HL-60 (cell line): ENCODE measurements around the gene MYNN.

- RRBS, result no CpG with 5 or more reads among the region's 5 CpGs
Observed at GRCh38 chr3:168070855-168071629, 24.7 kb downstream of the GOLIM4 start.

DNA sequence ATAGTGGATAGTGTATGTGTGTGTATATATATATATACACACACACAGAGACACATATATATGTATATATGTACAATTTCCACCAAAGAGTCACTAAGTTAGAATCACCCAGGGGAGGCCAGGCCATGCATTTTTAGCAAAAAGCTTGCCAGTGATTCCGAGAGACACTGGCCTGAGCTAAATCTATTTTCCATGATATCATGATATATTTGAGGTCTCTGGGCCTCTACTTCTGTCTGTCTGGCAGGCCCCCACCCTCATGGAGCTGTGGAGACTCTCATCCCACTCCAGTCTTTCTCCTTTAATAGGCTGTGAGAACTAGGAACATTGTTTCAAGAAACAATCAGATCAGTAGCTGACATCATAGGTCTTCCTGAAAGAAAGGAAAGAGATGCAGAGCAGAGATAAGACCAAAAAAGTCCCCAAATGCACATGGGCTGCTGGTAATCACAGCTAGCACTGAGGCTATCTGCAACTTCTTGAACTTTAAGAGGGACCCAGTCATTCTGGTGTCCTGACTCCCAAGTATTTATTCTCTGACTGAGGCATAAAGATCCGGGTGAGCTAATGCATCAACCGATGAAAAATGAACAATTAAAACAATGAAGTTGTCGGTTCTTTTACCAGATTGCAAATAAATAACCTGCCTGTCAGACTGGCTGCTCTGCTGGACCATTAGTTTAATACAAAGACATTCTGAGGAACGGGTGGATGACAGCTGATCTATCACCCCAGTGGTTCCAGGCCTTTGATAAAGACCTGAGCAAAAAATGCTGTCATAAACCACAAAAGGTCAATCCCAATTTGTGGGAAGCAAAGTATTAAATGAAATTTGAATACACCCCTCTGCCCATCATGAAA, 780.7 kb upstream of the GOLIM4 start:
- RRBS, result no CpG with 5 or more reads among the region's 5 CpGs

DNA sequence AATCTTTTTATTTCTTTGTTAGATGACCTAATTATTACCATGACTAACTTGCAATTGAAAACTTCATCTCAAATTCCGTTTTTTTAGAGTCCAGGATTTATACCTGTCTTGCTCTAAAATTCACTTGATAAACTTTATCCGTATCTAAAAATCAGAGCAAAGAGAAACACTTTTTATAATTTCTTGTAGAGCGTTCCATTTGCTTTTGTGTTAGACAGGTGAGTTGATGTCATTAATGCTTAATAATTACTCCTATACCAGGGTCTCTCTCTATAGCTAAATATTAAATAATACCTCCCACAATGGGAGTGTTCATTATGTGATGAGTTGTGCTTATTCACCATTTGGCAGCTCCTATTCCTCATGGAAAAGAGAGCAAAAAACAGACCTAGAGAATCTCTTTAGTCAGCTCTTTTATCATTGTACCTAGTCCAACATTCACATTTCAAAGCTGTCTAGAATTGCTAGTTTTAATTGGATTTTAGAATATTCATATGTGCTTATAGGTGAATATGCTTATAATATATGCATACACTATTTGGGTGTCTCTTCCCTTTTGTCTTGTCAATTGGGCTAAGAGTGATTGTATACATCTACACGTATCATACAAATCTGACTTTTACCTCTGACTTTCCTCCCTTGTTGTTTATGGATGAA, 522.2 kb downstream of the MECOM start:
- RRBS, result no CpG with 5 or more reads among the region's 4 CpGs

DNA sequence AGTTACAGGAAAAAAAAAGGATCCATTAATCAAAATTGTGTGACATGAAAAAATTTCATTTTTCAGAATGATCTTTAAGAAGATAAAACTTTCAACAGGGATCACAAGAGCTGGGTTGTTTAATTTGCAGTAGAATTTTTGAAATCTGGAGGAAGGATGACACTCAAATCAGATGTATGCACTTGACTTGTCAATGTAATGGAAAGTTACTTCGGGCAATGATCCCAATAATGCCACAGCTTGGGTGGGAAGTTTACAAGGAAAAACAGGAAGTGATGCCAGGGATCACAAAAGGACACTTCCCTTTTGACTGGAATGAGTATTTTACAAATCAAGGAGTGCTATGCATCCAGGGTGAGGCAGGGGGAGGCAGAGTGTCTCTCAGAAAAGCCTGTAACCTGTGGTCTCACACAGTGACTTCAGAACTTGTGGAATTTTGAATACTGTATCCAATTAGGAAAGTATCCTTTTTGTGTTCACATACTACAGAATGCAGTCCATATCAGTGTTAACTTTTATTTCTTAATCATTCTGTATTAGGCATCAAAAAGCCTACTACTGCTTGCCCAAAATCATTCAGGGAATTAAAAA, 445.2 kb downstream of the MECOM start:
- RRBS, result no CpG with 5 or more reads among the region's 1 CpG

- RRBS, result no CpG with 5 or more reads among the region's 6 CpGs
Observed at GRCh38 chr3:169227718-169228323, 435.7 kb downstream of the MECOM start.

GRCh38 chr3:169288368-169289103, 375.0 kb downstream of the MECOM start:
- RRBS, result no CpG with 5 or more reads among the region's 9 CpGs

- RRBS, result no CpG with 5 or more reads among the region's 1 CpG
Observed at GRCh38 chr3:169297085-169297460, 366.4 kb downstream of the MECOM start.

DNA sequence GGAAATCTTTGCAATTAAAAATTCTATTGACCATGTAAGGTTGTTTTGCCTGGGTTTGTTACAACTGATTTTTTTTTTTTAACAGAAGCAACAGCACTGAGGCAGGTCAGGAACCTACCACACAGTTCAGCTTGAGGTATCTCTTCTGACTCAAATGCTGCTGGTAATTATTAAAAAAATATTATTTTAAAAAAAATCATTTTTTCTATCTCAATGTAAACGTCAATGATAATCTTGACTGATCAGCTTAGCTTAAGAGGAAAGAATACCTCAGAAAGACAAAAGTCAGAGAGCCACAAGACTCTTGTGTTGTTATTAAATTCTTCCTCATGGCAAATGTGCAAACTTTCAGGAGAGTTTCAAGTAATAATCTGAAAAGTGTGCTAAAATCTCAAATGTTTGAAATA, 366.0 kb downstream of the MECOM start:
- RRBS, result no CpG with 5 or more reads among the region's 1 CpG

GRCh38 chr3:169669020-169669542, 5.6 kb upstream of the MECOM start:
- RRBS, result 4% methylated on average over 5 of the region's 39 CpGs

DNA sequence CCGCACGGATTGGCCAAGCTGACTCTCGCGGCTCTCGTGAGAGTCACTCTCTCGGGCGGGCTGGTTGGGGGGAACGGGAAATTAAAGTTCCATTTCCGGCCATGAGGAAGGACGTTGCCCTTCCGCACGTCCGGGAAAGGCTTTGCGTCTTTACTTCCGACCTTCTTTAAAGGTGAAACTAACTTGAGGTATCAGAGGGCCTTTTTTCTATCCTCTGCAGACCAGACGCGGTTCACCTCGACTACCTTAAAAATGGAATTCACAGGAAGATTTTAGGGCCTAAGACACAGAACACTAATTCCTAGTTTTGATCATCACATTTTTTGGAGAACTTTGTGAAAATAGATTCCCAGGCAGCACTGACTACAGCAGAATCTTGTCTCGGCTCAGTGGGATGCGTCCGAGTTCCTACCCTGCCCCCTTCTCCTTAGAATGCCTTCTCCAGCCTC, 4.2 kb downstream of the ACTRT3 start:
- RRBS, result no CpG with 5 or more reads among the region's 21 CpGs

- RRBS, result 6% methylated on average over 10 of the region's 52 CpGs
Observed at GRCh38 chr3:169772559-169773510, at the start of gene MYNN. TSS of gene MYNN (plus strand) at chr3:169773396.

GRCh38 chr3:170040197-170040738, 2.5 kb downstream of the GPR160 start:
- RRBS, result no CpG with 5 or more reads among the region's 13 CpGs

DNA sequence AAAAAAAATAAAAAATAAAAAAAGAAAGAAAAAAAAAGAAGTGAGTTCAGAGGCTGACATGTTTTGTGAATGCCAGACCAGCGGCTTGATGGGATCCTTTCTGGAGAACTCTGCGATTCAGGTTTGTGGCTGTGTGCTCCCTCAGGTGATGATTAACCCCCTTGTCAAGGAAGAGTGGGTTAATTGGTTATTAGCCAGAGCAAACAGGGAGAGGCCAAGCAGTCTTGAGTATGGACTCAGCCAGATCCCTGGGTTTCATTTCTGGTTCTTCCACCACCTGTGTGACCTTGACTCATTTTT, 7.7 kb downstream of the GPR160 start:
- RRBS, result no CpG with 5 or more reads among the region's 2 CpGs

- RRBS, result no CpG with 5 or more reads among the region's 1 CpG
Observed at GRCh38 chr3:170046438-170046700, 8.6 kb downstream of the GPR160 start.

DNA sequence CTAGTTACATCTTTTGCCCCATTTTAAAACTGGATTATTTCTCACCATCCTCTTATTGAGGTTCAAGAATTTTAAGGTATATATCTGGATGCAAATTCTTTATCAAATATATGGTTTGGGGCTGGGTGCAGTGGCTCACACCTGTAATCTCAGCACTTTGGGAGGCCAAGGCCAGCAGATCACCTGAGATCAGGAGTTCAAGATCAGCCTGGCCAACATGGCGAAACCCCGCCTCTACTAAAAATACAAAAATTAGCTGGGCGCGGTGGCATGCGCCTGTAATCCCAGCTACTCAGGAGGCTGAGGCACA, 13.5 kb downstream of the GPR160 start:
- RRBS, result no CpG with 5 or more reads among the region's 5 CpGs

DNA sequence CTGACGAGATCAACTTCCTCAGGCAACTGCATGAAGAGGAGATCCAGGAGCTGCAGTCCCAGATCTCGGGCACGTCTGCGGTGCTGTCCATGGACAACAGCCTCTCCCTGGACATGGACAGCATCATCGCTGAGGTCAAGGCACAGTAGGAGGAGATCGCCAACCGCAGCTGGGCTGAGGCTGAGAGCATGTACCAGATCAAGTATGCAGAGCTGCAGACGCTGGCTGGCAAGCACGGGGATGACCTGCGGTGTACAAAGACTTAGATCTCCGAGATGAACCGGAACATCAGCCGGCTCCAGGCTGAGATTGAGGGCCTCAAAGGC, 77.4 kb downstream of the CLDN11 start:
- RRBS, result no CpG with 5 or more reads among the region's 13 CpGs

- RRBS, result no CpG with 5 or more reads among the region's 4 CpGs
Observed at GRCh38 chr3:171013669-171014363, 12.7 kb downstream of the SLC2A2 start.

DNA sequence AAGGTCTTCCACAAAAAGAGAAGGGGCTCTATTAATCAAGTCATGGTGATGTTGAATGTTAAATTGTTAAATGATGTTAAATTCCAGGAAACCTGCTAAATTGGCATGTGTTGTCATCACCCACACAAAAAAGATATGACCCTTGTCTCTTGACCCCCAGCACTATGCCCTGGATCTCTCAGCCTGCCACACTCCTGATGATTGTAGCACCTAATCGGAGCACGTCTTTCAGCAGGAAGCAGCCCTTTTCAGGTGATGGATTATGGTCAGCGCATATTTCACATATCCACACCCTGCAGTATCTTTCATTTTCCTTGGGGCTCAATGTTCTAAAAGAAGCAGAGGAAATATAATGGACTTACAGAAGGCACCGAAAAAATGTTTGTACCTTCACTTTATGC, 9.3 kb downstream of the SLC2A2 start:
- RRBS, result no CpG with 5 or more reads among the region's 4 CpGs

DNA sequence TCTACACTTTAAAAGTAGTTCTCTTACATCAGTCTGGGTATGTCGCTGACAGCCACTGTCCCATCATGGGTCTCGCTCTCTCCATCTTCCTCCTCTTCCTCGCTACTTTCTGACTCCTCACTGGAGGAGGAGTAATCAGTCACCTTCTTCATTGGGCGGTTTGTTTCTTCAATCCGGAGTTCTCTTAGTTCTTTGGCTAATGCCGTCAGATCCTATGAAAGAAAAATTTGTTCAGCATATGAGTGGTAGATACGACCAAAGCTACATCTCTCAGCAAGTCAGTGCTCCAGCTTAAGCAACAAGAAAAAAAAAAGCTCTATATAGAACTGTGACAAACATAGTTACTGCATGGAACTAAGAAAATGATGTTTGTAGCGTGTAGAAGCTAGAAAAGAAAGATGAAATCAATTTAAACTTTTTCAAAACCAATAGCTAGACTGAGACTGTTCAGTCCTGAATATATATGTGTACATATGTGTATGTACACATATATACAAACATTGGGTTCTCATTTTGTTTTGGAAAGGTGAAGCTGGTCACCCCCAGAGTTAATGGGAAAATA, 75.0 kb upstream of the SLC2A2 start:
- RRBS, result no CpG with 5 or more reads among the region's 8 CpGs

DNA sequence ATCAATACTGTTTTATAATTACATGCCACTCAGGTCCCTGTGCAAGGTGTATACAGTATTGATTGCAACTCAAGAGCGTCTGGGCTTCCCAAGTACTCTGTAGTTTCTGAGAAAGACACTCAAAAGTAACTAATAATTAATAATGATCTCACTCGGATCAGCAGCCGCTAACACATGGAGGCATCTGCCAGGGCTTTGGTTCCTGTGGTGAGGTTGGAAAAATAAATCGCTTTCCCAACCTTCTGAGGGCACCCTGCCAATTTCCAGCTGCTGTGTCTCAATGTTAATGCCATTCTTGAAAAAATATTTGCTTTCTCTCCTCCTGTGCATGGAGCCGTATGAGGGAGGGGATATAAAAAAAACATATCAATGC, 116.4 kb upstream of the SLC2A2 start:
- RRBS, result no CpG with 5 or more reads among the region's 5 CpGs